T-cell (primary cell): ENCODE data around the gene OR5BS1P.

DNA sequence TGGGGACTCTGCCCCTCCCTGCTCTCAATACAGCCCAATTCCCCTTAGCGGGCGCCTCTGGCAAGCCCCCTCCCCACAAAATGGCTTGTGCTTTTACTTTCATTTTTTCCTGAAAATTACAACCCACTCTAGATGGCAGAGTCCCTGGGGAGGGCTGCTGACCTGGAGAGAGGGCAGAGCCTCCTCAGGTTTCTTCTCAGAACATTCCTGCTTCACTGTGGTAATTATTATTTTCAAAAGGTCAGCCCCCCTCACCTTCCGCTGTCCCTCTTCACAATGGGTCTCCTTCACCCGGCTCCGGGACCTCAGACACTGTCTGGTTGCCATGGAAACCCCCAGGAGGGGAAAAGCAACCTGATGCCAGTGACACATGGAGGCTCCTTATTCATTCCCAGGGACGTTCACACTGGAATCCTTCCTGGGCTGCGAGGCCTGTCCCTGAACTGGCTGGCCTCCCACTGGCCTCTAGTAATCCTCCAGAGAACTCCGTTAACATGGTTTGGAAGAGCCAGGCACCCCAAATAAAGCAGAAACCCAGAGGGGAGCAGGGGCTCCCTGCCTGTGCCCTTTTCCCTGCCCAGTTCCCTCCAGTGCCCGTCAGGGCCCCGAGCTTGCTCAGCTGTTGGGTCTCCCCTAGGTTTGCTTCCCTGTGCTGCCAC lies 15.9 kb downstream of the COL2A1 start:
- PRO-cap, 7 experiments = no peak in any of the 7 experiments

GRCh38 chr12:48023253-48023944 lies 19.1 kb upstream of the COL2A1 start:
- PRO-cap, 7 experiments = no peak in any of the 7 experiments

GRCh38 chr12:48037390-48037801 lies 33.1 kb upstream of the COL2A1 start:
- PRO-cap, 7 experiments = no peak in any of the 7 experiments

DNA sequence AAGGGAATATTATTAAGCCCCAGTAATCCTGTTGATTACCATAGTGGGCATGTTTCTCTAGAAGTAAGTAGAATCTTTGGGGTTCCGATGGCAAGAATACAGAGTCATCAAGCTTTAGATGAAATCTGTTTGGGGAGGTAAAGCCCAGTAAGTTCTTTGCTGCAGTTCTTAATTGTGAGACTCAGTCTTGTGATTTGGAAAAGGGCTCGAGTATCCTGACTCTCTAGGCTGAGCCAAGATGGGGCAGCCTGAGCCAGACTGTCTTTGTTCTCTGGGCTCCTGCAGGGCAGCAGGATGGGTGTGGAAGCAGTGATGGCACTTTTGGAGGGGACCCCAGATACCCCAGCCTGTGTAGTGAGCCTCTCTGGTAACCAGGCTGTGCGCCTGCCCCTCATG lies 18.3 kb downstream of the PFKM start:
- PRO-cap, 7 experiments = no peak in any of the 7 experiments

DNA sequence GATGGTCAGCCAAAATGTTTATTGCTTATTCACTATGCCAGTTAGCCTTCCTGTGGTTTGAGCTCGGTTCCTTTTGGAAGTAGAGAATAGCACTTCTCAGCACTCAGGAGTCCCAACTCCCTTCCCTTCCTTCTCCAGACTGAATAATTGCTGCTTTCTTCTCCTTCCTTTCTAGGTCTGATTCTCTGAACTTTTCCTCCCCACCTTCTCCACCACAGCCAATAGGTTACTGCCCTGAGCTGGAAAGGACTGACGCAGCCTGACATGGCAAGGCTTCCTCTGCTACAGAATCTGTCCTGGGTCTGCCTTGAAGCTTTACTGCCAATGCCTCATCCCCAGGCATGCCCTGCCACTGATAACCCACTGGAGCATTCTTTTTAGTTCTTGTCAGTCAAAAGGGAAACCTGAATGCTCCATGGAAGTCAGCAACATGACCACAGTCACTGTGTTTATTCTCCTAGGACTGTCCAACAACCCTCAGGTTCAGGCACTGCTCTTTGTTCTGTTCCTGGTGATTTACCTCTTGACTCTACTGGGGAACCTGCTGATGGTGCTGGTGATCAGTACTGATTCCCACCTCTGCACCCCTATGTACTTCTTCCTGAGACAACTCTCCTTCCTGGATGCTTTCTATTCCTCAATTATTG lies at the start of gene OR5BS1P:
Gene OR5BS1P, plus strand, starts transcription at position 416 of the 647 bp plus-strand sequence.
- PRO-cap, 7 experiments = no peak in any of the 7 experiments

DNA sequence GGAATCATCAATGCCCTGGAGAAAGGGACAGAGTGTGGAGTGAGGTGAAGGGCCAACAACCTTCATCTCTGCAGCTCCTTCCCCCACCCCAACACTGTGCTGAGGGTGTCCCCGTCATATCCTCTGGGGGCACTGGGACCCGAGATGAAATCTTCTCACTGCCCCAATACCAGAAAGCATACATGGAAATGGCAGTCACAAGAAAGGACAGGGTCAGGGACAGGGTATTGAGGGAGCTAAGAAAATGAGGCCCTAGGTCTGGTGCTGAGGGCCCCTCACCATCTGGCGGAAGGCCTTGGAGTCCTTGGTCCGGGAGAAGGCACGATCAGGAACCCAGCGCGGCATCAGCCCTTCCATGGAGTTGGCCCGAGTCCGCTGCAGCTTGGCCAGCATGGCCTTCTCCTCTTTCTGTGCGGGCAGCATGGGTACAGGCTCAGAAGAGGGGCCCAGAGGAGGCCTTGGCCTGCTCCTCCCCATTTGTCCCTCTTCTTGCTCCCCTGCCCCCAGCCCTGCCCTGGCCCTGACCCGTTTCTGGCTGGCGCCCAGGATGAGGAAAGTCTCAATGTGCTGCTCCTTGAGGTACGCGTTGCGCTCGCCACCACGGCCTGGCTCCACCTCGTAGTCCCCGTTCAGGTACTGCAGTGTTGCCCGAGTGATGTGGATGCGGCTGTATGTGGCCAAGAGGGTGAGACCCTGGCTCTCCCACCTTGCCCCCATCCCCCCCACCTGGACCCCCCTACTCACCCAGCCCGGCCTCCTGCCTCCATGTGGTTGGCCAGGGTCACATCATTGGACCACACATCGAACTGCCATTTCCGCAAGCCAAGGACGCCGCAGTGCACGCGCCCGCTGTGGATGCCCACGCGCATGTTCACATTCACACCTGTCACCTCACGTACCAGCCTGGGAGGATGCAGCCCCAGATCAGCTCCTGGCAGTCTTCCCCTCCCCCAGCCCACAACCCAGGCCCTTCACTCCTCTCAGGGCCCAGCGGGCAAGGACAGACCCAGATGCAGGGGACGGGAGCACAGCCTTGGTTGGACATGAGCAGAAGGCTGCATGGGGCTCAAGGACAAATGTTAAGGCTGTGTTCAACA lies 12.9 kb downstream of the ADCY6 start:
- PRO-cap, 7 experiments = no peak in any of the 7 experiments

DNA sequence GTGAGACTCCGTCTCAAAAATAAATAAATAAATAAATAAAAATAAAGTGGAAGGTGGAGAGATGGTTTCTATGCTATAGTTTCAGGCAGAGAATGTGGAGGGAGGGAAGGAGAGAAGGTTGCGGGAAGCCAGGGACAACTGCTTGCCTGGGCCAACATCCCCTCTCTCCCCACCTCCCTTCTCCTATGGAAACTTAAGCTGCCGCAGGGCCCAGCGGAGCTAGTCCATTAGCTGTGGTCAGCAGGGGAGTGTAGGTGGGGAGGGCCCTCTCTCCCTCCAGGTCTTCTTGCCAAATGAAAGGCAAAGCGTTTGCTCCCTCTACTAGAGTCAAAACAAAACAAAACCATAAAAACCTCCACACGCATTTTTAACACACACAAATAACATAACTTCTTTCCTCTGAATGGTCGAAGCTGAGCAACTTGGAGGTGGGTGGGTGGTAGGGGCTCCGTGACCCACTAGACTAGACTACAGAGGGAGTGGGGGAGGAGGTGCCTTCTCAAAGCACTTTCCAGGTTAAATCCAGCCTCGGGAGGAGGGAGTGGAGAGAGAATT lies 4.8 kb upstream of the CACNB3 start:
- PRO-cap, 7 experiments = no peak in any of the 7 experiments

DNA sequence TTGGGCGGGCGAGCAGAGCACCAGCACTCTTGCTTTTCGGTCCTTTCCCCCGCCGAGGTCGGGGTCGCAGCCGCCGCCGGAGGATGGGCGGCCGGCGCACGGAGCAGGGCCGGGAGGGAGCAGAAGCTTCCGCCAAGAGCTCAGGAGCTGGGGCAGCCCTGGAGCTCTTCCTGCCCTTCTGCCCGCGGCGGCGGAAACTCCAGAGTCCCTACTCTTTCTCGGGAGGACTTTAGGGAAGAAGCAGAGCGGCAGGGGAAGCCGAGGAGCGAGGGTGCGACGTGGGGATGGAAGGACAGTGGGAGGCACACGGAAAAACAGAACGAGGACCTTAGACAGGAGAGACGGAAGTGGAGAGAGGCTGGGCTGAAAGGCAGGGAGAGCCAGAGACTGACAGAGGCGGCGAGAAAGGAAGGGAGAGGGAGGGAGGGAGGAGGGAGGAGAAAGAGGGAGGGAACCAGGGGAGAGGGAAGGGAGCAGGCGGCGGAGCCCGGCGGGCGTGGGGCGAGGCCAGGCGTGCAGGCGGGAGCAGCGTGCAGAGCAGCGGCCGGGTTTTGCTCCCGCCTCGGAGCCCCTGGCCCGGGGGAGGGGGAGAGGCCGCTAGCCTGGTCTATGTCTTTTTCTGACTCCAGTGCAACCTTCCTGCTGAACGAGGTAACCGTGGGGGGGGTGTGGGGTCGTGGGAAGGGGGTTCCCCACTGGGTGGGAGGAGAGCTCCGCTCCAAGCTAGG lies 3.1 kb upstream of the CACNB3 start:
- PRO-cap, 7 experiments = peak in 1 of 7 experiments; most common minus-strand start position 349 of the sequence (in 1)

- PRO-cap, 7 experiments = no peak in any of the 7 experiments
These were observed 3.9 kb downstream of the RND1 start for GRCh38 chr12:48861733-48862175.

DNA sequence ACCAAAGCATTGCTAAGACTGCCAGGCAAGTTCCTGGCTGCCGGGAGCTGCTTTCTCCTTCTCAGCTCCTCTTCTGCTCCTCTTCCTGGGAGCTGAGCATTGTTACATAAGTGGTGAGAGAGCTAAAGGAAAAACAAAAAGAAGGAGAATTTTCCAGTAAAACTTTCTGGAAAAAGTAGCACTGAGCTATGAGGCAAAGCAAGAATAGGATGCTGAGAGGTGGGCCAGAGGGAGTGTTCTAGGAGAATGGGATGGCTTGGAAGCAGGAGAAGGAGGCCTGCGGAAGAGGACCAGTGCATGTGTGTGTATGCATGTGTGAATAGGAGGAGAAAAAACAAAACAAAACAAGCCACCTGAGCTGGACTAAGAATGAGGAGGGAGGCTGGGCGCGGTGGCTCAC lies 7.7 kb upstream of the RND1 start:
- PRO-cap, 7 experiments = no peak in any of the 7 experiments

GRCh38 chr12:48924373-48925290 lies 660 bp downstream of the FKBP11 start:
- PRO-cap, 7 experiments = peak in 7 of 7 experiments; most common plus-strand start chr12:48924797 (in 7); most common minus-strand start chr12:48924956 (in 2)

DNA sequence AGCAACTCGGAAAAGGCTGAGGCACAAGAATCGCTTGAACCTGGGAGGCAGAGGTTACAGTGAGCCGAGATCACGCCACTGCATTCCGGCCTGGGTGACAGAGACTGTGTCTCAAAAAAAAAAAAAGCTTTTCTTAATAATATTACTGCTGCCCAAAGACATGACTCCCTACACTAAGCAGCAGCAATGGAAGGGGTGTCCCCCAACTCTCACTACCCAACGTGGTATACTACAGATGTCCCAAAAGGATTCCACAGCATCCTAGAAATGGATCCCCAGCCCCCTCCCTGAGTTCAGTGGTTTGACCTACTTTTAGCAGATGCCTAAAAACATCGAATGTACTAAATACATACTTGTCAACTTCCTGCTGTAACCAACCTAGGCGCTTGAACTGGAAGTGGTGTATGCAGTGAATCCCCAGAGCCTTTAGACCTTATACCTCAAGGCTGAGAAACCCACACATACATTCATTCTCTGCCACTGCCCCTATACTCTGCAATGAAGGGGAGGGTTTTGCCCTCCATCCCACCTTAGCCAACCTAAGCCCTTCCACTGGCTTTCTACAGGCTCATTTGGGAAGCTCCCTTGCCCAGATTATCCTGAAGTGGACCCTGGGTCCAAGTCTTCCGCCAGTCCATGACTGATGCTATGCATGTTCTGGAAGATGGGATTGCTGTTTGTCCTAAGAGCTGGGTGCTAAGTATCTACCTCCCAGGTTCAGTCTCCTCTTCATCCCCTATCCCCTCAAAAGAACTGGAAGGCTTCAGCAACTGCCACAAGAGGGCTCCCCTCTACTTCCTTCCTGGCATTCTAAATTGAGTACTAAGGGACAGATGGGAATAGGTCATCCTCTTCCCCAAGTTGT lies 8.7 kb upstream of the FKBP11 start:
- PRO-cap, 7 experiments = peak in 5 of 7 experiments; most common plus-strand start position 462 of the sequence (in 2); most common minus-strand start position 298 of the sequence (in 2)

- PRO-cap, 7 experiments = no peak in any of the 7 experiments
These were observed 803 bp downstream of the DDN start for GRCh38 chr12:48997982-48999162.

DNA sequence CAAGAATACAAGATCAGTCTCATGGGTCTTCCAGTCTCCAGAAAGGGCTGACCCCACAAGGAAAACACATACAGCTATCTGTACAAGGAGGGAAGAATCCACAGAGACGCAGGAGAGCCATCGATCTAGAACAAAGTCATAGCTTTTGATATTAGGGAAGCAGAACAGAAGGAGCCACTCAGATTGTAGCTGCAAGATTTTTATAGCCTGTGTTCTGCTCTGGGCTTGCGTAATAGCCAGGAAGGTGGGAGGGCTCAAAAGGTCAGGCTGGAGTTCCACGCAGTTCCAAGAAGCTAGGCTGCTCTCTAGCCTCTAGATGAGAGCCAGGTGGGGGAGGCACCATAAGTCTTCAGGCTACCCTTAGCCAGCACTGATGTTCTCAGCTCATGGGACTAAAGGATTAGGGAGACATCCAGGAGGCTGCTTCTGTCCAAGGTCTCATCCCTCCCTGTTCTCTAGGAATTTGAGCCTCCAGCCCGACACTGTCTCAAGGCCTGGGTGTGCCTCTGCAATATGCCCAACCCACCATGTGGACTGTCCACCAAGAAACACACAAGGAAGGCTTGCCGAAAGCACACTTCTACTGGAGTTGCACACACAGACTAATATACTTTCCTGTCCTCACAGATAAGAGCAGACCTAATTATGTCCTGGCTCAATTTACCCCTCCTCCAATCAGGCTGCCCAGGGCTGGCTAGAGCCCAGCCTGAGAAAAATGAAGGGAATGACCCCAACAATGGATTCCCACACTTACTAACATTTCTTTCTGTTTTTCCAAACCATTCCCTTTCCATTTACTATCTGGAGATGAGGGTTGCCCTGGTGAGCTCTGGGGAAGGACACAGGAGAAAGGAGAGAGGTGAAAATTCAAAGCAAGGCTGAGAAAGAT lies 1.6 kb downstream of the LMBR1L start:
- PRO-cap, 7 experiments = no peak in any of the 7 experiments

GRCh38 chr12:49126672-49127601 lies 4.3 kb downstream of the TUBA1B start:
- PRO-cap, 7 experiments = peak in 2 of 7 experiments; most common minus-strand start chr12:49126737 (in 1)

DNA sequence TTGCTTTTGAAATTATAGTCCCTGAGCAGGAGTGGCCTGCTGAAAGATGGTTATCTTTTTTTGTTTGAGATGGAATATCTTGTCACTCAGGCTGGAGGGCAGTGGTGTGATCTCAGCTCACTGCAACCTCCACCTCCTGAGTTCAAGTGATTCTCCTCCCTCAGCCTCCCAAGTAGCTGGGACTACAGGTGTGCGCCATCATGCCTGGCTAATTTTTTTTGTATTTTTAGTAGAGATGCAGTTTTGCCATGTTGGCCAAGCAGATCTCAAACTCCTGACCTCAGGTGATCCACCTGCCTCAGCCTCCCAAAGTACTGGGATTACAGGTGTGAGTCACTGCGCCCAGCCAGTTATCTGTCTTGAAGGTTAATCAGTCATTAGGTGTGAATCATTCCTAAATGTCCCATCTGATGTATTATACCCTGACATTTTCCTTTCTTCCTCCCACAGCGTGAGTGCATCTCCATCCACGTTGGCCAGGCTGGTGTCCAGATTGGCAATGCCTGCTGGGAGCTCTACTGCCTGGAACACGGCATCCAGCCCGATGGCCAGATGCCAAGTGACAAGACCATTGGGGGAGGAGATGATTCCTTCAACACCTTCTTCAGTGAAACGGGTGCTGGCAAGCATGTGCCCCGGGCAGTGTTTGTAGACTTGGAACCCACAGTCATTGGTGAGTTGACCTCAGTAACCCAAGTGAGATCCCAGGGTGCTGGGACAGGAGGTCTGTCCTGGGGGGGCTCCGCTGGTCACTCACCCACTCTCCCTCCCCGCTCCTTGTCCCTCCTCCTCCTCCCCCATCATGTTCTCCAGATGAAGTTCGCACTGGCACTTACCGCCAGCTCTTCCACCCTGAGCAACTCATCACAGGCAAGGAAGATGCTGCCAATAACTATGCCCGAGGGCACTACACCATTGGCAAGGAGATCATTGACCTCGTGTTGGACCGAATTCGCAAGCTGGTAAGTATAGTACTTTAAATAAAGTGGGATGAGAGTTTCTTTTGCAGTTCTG lies 4.4 kb downstream of the TUBA1C start:
- PRO-cap, 7 experiments = no peak in any of the 7 experiments

DNA sequence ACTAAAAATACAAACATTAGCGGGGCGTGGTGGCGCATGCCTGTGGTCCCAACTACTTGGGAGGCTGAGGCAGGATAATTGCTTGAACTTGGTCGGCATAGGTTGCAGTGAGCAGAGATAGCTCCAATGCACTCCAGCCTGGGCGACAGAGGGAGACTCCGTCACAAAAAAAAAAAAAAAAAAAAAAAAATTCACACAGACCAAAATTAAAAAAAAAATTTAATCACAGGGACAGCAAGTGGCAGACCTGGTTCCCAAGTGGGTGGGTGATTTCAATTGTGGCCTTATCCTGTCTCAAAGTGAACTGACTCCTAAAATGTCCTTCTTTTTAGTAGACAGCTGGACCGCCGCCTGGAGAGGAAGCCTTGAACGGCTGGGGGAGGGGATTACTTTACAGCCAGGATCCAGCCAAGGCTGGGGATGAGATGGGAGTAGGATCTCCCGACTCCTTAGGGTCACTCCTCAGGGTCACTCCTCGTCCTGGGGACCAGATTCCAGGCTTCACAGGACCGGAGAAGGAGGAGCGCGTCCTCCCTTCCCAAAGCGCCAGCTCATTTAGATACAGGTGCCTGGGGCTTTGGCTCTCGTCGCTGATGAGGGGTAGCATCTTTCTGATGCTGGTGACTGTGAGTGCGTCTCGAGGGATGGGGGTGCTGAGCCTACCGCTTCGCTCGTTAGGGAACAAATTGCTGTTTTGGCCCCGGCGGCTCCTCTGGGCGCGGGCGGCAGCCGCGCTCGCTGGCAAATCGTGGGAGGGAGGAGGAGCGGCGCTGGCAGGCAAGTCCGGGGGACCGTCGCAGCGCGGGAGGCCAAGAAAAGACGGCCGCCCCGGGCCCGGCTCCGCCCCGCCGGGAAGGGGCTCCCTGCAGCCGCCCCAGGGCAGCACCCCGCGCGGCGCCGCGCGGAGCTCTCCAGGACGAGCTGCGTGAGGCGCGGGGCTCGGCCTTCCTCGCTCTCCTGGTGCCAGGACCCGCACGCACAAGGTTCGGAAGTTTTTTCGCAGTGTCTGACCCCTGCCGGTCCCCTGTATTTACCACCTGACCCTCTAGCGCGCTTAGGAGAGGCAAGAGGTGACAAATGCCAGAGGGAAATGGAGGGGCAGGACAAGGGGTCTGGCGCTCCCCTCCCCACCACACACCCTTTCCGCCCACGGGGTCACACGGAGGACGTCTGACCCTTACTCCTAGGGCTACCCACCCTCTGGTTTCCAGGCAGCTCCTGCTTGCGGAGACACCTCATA lies 1.2 kb upstream of the KCNH3 start:
- PRO-cap, 7 experiments = no peak in any of the 7 experiments

DNA sequence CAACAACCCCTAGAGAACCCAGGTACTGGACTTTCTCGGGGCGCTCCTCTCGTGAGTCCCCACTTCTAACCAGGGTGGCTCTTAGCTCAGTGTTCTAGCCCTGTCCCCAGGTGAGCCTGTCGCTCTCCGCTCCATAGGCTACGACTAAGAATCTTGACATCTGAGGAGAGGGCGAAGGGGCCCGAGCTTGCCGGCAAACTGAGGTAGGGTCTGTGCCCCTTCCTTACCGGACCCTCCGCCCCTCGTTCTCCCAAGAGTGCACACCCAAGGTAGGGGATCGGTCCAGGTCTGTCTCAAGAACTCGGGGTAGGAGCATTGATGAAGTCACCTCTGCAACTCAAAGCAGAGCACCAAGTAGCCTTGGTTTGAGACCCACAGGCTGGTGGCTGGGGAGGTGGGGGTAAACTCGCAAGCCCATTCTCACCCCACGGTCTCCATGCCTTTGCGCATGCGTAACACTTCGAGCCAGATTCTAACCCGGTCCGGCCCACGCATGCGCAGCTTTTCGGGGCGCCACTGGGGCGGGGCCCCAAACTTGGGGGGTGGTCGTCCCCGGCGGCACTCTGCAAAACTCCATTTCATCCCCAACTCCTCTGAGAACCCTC lies 420 bp downstream of the MCRS1 start:
- PRO-cap, 7 experiments = peak in 2 of 7 experiments; most common plus-strand start position 468 of the sequence (in 2); most common minus-strand start position 444 of the sequence (in 2)

DNA sequence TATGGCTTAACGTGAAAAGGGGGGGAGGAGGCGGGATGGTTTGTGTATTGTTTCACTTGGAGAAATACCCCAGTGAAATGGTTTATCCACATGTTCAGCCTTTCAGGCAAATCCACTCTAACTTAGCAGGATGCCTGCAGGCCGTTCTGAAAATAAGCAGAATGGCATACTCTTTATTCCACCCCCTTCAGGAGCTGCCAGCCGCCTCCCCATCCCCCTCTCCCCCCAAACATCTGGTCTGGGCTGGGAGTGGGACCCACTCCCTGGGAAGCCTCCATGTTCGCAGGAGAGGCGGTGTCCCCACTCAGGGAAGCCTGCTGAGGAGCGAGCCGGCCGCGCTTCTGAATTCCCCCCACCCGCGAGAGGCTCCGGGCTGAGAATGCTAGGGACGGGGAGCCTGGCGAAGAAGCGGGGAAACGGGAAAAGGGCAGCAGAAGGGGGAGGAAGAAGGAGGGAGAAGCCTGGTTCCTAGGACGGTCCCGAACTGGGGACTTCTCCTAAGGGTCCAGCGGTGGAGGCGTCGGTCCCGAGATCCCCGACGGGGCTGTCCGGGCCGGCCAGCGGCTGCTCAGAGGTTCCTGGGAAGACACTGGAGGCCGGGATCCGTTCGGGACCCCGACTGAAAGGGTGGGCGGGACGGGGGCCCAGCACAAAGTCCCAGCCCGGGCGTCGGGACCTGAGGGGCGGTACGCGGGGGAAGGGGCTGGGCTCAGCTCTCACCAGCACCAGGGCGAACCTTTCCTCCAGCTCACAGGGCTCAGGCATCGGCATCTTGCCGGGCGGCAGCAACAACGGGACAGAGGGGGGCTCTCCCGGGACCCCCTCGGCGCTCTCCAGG lies 651 bp downstream of the FMNL3 start:
- PRO-cap, 7 experiments = peak in 7 of 7 experiments; most common plus-strand start position 751 of the sequence (in 7); most common minus-strand start position 538 of the sequence (in 1)

DNA sequence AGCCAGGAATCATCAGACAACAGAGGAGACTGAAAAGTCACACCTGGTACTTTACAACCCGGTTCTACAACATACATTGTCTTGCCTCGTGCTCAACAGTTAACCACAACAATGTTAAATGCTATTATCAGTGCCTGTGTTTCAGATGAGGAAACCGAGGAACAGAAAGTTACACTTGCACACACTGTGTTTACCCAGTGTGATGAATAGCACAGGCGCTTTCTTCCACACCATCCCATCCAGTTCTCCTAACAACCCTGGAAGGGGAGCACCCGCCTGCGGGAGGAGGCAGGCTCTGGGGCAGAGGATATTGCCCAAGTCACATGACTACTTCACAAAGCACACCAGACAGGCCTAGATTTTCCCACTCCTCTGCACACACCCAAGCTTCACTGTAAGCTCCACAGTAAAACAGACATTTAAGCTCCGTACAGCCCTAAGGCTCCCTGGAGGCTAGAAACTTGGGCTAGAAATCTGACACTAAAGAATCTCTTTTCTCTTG lies 21.8 kb downstream of the NCKAP5L start:
- PRO-cap, 7 experiments = no peak in any of the 7 experiments